Metastatic Liver Carcinoma in the Lung (tissue), 2 donors: ENCODE results near the genes BIN2, KRT85, KRT4 and KRT79.

DNA sequence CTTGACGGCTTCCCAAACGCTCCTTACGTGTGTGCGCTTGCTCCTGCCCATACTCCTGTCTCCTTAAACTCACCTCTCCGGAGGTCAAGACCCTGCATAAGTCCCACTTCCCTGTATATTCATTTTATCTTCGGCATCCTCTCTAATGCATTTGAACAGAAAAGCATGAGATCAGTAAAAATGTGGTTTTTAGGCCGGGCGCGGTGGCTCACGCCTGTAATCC is 372 bp upstream of the TFCP2 start:
- PRO-cap, 2 experiments: no peak in any of the 2 experiments

DNA sequence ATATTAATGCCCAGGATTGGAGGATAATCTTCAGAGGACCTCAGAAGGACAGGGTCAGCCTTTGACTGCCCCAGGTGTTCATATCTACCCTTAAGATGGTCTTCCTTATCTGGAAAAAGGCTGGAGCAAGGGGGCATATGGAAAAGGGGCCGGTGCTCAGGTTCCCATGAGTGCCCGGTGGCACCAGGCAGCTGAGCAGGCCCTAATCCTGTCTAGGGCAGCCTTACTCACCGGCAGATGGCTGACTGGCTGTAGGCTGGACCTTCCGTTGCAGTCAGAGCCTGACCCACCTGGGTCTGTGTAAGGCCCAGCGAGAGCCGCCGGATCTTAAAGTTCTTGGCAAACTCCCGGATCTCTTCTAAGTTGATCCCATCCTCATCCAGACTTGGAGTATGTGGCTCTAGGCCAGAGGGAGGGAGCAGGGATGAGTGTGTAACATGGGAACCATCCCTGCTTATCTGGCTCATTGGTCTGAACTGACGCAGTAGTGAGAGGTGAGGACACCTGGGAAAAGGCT is 18.5 kb upstream of the TFCP2 start:
- PRO-cap, 2 experiments: no peak in any of the 2 experiments

- PRO-cap, 2 experiments: no peak in any of the 2 experiments
Measured at GRCh38 chr12:51240523-51241768, 2.3 kb downstream of the DAZAP2 start.

DNA sequence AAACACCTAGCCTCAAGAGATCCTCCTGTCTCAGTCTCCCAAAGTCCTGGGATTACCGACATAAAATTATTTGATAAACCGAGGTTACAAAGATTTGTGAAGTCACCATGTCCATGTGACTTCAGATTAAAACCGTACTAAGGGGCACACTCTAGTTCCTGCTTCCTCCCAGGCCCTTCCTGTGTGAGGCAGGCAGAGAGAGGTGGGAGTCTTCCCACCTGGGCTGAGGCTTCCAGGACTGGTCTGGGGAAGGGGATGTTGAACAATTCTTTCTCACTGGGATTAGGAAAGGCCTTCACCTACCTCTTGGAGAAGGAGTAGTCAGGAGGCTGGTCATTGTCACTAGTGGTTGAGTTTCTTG is 1.3 kb downstream of the SMAGP start:
- PRO-cap, 2 experiments: no peak in any of the 2 experiments

DNA sequence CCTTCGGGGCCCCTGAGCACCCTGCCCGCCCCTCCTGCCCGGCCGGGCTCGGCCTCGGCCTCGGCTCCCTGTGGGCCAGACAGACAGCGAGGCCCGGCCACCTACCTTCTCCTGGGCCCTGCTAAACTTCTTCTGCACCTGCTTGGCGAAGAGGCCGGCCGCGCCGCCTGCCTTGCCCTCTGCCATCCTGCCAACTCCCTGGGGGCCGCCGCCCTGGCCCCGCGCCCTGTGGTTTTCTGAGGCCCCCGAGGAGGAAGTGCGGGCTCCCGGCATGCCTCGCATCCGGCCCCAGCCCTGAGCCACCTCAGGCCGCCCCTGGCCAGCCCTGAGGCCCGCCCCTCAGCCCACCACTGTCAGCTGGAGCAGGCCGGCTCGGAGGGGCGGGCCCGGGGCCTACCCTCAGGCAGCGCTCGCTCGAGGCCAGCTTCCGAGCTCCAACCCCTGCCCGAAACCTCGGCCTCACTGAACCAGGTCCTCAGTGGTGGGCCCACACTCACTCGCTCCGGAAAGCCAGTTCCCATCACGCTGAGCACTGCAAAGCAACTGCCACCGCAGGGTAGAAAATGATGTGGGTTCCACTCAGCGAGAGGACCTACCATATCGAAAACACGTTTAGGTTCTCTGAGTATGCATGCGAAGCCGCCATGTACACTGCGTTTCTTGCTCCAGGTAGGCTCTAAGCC is at the start of gene BIN2:
BIN2 (minus strand) TSS at position 258 of the 683 bp plus-strand sequence.
- PRO-cap, 2 experiments: peak in 2 of 2 experiments; most common plus-strand start position 347 of the sequence (in 1); most common minus-strand start position 200 of the sequence (in 2)

DNA sequence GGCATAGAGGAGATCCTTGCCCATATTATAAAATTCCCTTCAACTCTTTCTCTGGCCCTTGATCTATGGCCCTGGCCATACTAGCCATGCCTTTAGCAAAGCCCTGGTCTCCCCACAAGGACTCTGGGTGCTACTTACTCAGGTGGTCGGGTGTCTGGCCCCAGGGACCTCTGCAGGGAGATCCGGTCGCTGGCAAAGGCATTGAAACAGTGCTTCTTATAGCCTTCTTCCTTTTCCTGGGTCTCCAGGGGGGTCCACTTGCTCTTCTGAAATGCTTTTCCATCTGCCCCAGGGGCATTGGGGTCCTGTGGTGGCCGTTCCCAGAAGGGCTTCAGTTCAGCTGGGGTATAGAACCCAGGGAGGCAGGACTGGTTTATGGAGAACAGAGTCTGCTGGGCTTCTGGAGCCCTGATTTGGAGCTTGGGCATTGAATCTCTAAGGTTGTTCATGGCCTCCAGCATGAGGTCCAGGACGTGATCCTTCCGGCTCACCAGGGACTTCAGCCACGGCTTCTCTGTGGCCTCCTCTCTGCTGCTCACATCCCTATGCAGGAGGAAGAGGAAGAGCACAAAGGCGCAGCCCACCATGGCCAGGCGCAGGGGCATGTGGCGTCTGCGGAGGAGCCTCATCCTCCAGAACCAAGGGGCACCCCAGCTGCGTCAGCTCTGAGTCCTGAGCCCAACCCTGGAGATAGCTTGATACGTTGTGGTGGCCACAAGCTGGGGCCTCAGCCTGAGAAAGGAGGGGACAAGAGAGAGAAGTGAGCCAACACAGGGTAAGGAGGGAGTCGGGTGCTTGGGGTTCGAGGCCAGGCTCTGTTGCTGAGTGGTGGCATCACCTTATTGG is 11.8 kb downstream of the GALNT6 start:
- PRO-cap, 2 experiments: no peak in any of the 2 experiments

- PRO-cap, 2 experiments: peak in 1 of 2 experiments; most common minus-strand start chr12:51906551 (in 1)
Measured at GRCh38 chr12:51906363-51906609, 1.0 kb upstream of the ACVRL1 start.

- PRO-cap, 2 experiments: no peak in any of the 2 experiments
Measured at GRCh38 chr12:51924603-51925275, 17.4 kb downstream of the ACVRL1 start.

GRCh38 chr12:52005686-52006392 is 907 bp upstream of the TAMALIN start:
- PRO-cap, 2 experiments: peak in 1 of 2 experiments; most common plus-strand start chr12:52006090 (in 1); most common minus-strand start chr12:52005968 (in 1)

DNA sequence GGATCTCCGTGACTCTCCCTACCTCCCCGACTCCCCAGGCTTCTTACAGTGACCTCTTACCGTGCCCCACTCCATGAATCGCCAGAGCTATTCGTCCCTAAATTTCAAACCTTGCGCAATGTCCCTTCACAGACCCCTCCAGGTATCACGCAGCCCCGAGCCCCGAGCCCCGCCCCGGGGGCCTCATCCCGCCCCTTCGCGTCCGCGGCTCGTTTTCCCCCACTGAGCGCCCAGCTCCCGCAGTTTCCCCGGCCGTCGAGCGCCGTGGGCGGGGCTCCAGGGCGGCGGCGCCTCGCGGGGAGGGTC is 257 bp upstream of the TAMALIN start:
- PRO-cap, 2 experiments: peak in 2 of 2 experiments; most common minus-strand start position 224 of the sequence (in 1)

DNA sequence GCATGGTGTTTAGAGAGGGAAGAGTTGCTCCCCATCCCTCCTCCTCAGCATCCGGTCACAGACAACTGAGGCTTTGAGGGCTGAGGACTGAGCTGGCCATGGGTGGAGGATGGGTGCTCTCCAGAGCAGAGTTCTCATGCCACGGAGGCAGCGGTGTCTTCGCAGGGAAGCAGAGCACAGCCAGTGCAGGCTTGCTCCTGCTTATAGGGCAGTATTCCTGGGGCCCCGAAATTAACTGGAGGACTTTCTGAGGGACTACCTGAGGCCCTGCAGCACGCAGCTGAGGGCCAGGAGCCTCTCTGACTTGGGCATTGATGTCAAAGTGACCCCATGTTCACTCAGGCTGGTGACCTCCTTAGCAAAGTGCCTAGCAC is 49.2 kb downstream of the KRT80 start:
- PRO-cap, 2 experiments: no peak in any of the 2 experiments

DNA sequence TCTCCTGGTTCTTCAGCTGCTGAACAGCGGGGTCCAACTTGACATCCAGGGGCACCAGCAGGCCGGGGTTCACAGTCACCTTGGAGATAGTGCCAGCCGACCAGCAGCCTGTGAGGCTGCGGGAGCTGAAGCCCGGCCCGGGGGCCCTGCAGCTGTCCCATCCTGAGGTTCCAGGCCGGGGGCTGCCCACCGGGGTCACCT is 261 bp downstream of the KRT80 start:
- PRO-cap, 2 experiments: no peak in any of the 2 experiments

DNA sequence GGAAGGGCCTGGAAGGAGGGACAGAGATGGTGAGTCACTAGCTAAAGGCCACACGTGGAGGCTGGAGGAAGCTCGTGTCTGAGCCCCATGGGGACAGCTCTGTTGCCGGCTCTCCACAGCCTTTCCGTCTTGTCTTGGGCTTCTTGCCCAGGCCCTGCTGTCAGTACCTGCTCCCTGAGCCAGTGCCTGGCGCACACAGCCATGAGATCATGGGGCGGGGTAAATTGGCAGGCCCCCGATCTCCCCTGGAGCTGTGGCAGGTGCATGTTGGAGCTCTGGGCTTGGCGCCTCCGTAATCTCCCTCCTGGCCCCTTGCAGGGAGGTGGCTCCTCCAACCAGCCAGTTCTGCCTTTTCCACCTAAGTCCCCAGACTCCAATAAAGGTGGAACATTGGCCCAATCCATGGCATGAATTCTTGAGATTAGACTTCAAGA is 16.1 kb upstream of the KRT80 start:
- PRO-cap, 2 experiments: no peak in any of the 2 experiments

- PRO-cap, 2 experiments: no peak in any of the 2 experiments
Measured at GRCh38 chr12:52304690-52305413, 13.5 kb upstream of the KRT81 start.

- PRO-cap, 2 experiments: peak in 1 of 2 experiments; most common plus-strand start chr12:52308384 (in 1); most common minus-strand start chr12:52308239 (in 1)
Measured at GRCh38 chr12:52307863-52308938, 13.0 kb downstream of the KRT83 start.

DNA sequence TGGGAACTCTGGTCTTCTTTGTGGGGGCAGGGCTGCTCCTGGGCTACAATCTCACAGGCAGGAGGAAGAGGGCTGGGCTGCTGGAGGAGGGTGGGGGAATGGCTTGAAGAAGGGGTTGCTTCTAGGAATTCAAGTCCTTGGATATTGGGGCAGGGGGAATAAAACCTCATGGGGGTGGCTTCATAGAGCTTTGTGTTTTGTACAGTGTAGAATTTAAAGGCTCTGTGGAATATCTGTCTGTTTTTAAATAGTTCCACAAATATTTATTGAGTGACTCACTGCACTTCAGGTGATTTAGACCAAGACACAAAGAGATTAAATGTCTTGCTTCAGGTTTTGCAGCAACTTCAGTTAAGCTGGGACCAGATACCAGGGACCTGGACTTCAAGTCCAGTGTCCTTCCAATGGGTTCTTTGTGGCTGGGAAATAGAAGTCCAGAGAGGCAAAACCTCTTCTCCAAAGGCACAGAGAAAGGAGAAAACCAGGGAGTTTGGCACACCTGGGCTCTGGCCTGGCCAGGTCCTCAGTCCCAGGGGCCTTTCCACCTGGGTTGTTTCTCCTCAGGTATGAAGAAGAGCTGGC is 21.6 kb downstream of the KRT85 start:
- PRO-cap, 2 experiments: no peak in any of the 2 experiments

GRCh38 chr12:52367241-52367783 is at the start of gene KRT85:
TSS of gene KRT85 (minus strand) at chr12:52367481.
- PRO-cap, 2 experiments: no peak in any of the 2 experiments

GRCh38 chr12:52516007-52517198 is 3.8 kb downstream of the KRT5 start:
- PRO-cap, 2 experiments: no peak in any of the 2 experiments

GRCh38 chr12:52813573-52814196 is at the start of gene KRT4:
TSS of gene KRT4 (minus strand) at chr12:52814116.
- PRO-cap, 2 experiments: no peak in any of the 2 experiments

DNA sequence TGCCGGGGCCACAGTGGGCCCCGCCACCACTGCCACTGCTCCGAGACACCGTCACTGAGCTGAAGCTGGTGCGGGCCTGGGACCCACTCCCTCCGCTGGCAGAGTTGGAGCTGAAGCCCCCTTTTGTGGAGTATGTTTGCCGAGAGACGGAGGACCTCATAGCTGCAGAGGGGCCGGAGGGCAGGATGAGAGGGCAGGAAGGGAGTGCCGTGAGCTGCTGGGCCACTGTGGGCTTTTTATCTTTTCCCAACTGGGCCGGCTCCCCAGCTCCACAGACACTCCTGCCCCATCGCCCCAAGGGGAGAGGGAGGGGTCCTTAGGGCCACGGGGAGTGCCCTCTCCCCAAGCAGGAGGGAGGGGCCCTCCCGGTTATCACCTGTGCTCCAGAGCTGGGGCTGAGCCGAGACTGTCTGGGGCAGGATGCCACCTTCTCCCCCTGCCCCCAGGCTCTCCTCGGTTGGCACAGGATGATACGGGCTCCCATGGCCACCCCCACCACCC is at the start of gene KRT79:
KRT79 (minus strand) TSS at position 211 of the 501 bp plus-strand sequence.
- PRO-cap, 2 experiments: no peak in any of the 2 experiments